Kidney (tissue), 2 donors: ENCODE data around the genes CCDC69, SLC36A3 and FAT2.

- PRO-cap = no peak
- RRBS = no CpG with 5 or more reads among the region's 6 CpGs
These were observed 14.0 kb upstream of the TNIP1 start for GRCh38 chr5:151094898-151095261.

DNA sequence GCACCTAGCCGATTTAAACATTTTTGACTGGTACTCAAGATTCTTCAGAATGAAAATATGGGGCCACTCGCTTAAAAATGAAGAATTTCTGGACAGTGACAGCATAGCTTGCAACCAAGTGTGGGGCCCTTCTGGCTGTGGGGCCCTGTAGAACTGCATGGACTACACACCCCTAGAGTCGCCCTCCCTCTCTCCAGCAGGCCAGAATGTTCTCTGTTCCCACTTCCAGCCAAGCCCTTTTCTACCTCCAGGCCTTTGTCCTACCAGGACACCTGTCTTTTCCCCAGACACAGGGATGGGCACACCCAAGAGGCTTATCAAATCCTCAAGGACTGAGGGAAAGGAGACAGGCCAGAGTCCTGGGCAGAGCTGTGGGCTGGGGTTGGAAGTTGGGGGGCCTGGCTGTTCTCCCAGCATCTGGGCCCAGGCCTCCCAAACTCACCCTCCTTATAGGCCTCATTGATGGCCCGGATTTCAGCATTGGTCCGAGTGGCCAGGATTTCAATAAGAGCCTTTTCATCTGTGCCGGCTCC is 38.1 kb upstream of the TNIP1 start:
- PRO-cap = no peak
- RRBS = 86% methylated on average over 3 of the region's 6 CpGs

DNA sequence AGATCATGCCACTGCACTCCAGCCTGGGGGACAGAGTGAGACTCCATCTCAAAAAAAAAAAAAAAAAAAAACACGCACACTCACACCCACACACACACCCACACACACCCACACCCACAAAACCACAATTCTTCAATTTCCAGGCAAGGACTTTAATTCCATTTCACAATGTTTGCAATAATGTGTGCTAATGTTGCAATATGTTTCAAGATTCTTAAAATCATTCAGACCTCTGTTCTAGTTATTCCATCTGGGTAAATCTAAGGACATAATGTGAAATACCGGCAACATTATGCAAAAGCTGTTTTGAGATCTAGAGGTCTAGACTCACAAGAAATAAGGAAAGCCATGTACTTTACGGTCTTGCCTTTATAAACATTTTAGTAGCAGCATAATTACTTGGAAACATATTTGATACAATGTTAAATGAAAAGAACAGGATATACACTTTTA is 28.2 kb downstream of the CCDC69 start:
- PRO-cap = no peak
- RRBS = no CpG with 5 or more reads among the region's 3 CpGs

- PRO-cap = unidirectional peak, minus-strand start at chr5:151224092
- RRBS = 2% methylated on average over 25 of the region's 56 CpGs
These were observed at the start of gene CCDC69 for GRCh38 chr5:151223588-151224385. TSS of gene CCDC69 (minus strand) at chr5:151224092.

- PRO-cap = no peak
- RRBS = 17% methylated on average over 3 of the region's 19 CpGs
These were observed 10.8 kb upstream of the CCDC69 start for GRCh38 chr5:151234387-151235380.

GRCh38 chr5:151303584-151304078 is at the start of gene SLC36A3:
TSS of gene SLC36A3 (minus strand) at chr5:151303766.
- PRO-cap = no peak
- RRBS = no CpG with 5 or more reads among the region's 3 CpGs

GRCh38 chr5:151345802-151346415 is 1.4 kb downstream of the SLC36A2 start:
- PRO-cap = no peak
- RRBS = no CpG with 5 or more reads among the region's 7 CpGs

- PRO-cap = no peak
- RRBS = no CpG with 5 or more reads among the region's 6 CpGs
These were observed 70.2 kb downstream of the SLC36A1 start for GRCh38 chr5:151517542-151518084.

- PRO-cap = no peak
- RRBS = no CpG with 5 or more reads among the region's 13 CpGs
These were observed at the start of gene FAT2 for GRCh38 chr5:151590995-151591729. TSS of gene FAT2 (minus strand) at chr5:151591331.

- PRO-cap = no peak
- RRBS = no CpG with 5 or more reads among the region's 6 CpGs
These were observed 46.6 kb upstream of the FAT2 start for GRCh38 chr5:151637571-151638235.

DNA sequence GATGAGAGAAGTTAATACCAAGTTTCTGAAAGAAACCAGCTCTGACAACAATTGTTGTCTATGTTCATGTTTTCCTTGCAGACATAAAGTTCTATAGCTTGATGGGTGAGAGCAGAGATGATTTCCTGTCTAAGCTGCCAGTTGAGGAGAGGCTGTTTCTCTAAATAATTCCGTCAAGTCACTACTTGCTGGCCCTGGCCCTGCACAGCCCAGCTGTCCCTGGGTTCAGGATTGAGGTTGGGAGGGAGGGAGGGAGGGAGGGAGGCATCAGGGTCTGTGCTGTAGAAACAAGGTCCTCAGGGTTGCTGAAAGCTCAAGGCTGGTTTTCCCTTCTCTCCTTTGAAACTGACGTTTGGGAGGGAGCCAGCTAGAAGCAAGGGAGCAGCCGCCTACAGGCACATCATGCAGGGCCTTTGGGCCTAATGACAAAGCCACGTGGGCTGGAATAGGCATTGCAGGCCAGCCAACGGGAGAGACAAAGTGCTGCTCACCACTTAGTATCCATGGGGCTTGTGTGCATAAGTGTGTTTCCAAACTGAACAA is 3.8 kb downstream of the SPARC start:
- PRO-cap = no peak
- RRBS = no CpG with 5 or more reads among the region's 5 CpGs

DNA sequence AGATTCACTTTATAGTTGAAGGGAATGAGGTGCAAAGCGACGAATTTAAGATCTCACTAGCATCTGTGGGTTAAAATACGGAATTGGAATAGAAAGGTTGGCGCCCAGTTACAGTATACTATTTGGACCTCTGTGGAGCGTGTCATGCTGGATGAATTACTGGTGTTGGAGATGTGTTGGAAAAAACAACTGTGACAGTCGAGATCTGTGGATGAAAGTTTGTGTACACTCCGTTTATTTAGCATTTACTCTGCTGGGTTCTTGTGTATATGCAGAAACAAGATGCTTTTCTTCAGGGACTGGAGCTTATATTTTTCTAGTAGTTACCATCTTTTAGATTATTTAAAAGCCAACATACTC is 1.4 kb downstream of the G3BP1 start:
- PRO-cap = no peak
- RRBS = no CpG with 5 or more reads among the region's 7 CpGs

DNA sequence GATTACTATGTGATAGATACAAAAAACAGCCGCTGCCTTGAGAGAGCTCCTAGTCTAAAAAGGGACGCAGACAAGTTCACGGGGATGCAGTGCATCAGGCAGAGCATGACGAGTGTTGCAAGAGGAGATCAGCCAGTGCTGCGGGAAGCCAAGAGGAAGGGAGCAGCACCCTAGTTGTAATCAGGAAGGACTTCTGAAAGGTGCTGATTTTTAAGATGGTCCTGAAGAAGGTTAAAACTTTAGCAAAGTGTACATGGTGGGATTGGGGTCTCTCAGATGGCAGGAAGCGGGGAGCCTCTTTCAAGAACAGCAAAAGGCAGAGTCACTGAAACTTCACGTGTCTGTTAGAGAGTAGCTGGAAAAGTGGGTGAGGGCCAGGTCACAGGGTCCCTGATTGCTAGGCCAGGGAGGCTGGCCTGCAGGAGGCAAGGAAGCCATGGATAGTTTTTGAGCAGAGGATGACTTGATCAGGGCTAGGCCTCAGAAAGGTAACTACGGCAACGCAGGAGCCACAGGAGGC is 15.9 kb downstream of the GALNT10 start:
- PRO-cap = no peak
- RRBS = no CpG with 5 or more reads among the region's 9 CpGs

- PRO-cap = no peak
- RRBS = no CpG with 5 or more reads among the region's 7 CpGs
These were observed 55.9 kb upstream of the SAP30L start for GRCh38 chr5:154389875-154390381.

- PRO-cap = no peak
- RRBS = no CpG with 5 or more reads among the region's 2 CpGs
These were observed 47.7 kb upstream of the SAP30L start for GRCh38 chr5:154398145-154398364.

DNA sequence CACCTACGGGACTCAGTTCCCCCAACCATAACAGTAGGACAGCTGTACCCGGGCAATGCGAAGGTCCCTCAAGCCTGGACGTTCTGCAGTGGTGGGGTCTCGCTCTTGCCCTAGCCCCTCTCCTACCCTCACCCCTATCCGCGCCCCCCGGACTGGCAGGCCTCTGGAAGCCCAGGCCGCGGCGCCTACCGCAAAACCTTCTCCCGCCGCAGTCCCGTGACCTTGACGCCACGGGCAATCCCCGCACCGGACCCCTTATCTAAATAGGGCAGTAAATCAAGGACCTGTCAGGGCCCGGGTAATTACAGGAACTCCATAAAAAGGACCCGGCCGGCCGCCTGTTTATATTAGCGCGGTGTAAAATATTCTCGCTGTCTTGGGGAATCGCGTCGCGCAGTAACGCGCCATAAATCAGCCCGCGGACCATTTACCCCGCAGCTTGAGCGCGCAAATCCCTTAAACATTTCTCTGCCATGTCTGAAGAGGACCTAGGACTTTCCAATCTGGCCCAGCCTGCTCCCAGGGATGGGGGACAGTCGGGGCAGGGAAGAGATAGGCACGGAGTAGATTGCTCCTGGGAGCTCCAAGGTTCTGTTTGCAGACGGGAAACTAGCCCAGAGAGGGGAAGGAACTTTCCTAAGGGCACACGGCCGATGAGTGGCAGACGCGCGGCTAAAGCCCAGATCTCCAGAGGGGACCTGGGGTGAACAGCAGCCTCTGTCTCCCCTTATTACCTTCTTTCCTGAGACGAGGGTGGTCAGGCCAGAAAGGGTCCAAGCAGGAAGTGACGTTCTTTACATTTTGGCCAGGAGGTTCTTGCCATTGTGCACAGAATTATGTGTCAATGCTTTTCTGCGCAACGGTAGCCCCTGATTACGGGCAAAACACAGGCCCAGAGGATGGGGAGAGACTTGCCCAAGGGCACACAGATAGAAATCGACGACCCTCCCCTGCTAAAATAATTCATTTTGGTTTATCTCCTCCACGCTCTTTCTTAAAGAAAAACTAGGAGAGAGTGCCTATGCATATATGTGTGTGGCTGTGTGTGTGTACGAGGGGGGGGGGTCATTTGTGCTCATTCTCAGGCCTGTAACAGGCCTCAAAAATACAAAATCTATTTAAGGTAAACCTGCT is 4.8 kb upstream of the HAND1 start:
- PRO-cap = no peak
- RRBS = 4% methylated on average over 14 of the region's 54 CpGs

- PRO-cap = no peak
- RRBS = 2% methylated on average over 10 of the region's 50 CpGs
These were observed 108.1 kb upstream of the LARP1 start for GRCh38 chr5:154646878-154647700.

GRCh38 chr5:154648529-154649254 is 106.5 kb upstream of the LARP1 start:
- PRO-cap = no peak
- RRBS = 97% methylated on average over 2 of the region's 22 CpGs

DNA sequence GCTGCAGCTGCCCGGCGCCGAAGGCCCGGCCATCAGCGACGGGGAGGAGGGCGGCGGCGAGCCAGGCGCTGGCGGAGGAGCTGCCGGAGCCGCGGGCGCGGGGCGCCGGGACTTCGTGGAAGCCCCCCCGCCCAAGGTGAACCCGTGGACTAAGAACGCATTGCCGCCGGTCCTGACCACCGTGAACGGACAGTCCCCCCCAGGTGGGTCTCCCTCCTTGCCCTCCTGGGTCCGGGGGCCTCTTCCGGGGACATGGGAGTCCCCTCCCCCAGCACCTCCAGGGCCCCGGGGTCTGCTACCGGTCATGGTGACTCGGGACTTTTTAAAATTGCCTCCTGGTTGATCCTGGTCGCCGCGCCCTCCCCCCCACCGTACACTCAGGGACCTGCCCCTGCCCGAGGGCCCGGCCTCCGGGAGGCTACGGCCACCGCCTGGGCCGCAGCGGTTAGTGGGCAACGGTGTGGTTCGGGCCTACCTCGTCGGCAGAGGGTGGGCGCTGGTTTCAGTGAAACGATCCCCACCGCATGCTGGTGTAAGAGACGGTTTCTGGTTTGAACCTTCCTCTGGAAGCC is 900 bp downstream of the LARP1 start:
- PRO-cap = bidirectional peak, plus-strand start at position 38 of the sequence, minus-strand start outside the sequence; bidirectional peak, plus-strand start at position 301 of the sequence, minus-strand start at position 275 of the sequence
- RRBS = 2% methylated on average over 30 of the region's 50 CpGs

- PRO-cap = bidirectional peak, plus-strand start at chr5:154756872, minus-strand start at chr5:154756627
- RRBS = under 1% methylated on average over 9 of the region's 14 CpGs
These were observed 1.3 kb downstream of the LARP1 start for GRCh38 chr5:154756563-154756705.